Psoas muscle (tissue), 2 donors: ENCODE data around the gene ANKRD53.

GRCh38 chr2:68642890-68643379, 444 bp upstream of the PROKR1 start:
- PRO-cap, 2 experiments, result no peak in any of the 2 experiments

- PRO-cap, 2 experiments, result no peak in any of the 2 experiments
These were observed 64.7 kb downstream of the BMP10 start for GRCh38 chr2:68806323-68807034.

GRCh38 chr2:69083108-69083917, 70.3 kb downstream of the ANTXR1 start:
- PRO-cap, 2 experiments, result no peak in any of the 2 experiments

DNA sequence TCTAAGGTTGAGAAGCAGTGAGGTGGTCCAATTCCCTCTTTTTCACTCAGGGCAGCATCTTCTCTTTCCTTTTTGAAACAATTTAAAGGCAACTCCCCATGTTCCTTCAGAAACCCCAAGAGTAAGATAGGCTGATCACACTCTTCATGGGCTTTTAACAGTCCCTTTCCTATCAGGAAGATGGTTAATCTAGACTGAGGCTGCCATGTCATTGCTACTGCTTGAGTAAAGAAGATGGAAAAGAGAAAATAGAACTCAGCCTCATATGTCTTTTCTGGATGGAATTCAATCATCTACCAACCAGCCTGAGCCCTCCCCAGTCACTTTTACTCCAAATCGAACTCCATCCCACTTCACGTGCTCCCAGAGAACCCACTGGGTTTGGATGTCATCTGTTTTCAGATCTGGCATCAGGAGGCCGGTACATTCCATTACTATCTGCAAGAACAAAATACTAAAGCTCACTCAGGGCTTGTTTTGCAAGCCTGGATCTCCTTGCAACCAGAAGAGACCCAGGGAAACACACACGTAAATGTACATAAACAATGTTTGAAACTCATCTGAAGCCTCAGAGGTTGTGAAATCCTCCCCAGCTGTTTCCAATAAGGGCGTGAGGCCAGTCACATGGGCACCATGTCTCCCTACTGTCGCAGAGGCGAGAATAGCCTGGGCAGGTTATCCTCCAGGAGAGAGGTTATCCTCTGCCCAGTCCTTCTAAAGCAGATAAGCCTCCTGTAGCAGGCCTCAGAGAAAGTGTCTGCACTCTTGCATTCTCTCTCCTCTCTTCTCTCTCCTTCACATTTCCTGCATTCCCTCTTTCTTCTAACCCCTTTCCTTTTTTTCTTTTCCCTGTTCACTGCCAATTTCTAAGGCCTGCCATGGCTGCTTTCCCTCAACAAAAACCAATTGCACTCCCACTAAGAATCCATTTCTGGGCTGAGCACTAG, 187.0 kb downstream of the GFPT1 start:
- PRO-cap, 2 experiments, result no peak in any of the 2 experiments

DNA sequence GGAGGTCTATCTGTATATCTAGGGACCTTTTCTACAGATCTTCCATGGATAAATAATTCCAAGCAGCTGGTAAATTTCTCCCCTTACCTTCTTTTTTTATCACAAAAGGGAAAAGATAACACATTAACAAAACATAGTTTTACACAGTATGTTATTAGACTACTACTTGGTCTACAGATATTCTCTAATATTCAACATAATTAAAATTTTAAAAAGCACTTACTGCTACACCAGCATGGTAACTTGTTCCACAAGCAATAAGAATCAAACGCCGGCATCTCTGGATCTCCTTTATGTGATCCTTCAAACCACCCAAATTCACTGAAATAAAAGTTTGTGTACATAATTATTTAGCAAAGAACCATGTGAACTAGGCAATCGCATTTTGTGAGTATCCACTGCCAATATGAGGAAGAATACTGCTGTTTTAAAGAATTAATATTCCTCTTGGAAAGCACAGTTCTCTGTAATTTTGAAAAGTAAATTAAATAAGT, 45.1 kb downstream of the GFPT1 start:
- PRO-cap, 2 experiments, result no peak in any of the 2 experiments

- PRO-cap, 2 experiments, result no peak in any of the 2 experiments
These were observed 18.0 kb downstream of the NFU1 start for GRCh38 chr2:69419203-69419707.

GRCh38 chr2:69641073-69641560, 2.4 kb downstream of the AAK1 start:
- PRO-cap, 2 experiments, result no peak in any of the 2 experiments

DNA sequence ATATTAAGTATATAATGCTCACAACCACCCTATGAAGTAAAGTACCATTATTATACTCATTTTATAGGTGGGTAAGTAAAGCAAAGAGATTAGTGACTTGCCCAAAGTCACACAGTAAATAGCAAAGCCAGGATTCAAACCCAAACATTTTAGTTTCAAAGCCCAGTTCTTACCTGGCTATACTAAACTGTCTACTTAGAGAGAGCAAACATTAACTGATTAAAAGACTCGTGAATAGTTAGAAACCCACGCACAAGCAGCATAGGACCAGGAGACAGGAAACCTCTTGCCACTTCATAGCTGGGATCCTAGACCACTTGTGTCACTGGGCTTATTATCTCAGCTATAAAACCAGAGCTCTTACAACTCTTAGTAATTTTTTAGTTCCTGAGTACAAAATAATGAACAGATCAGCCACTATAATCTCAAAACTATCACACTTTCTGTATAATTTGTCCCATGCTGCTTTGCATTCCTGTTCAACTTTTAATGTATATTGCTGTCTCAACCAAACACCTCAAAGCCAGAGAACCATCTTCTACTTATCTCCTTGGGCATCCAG, 2.4 kb upstream of the AAK1 start:
- PRO-cap, 2 experiments, result no peak in any of the 2 experiments

DNA sequence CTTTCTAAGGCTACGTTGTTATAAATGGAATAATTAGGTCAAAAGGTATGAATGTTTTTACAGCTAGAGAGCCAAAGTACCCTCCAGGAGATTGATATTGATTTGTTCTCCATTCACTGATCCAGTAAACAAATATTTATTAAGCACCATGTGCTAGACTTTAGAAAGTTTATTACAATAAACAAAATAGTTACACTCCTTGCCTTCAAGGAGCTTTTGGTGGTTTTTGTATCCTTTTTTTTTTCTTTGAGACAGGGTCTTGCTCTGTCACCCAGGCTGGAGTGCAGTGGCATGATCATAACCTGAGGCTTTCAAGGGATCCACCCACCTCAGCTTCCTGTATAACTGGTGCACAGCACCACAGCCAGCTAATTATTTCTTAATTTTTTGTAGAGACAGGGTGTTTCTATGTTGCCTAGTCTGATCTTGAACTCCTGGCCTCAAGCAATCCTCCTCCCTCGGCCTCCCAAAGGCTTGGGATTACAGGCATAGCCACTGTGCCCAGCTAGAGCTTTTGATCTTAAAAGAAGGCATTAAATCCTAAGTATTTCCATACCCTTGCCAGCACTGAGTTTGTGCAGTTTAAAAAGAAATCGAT, 6.8 kb upstream of the AAK1 start:
- PRO-cap, 2 experiments, result no peak in any of the 2 experiments

- PRO-cap, 2 experiments, result no peak in any of the 2 experiments
These were observed 23.6 kb downstream of the ANXA4 start for GRCh38 chr2:69765525-69766022.

DNA sequence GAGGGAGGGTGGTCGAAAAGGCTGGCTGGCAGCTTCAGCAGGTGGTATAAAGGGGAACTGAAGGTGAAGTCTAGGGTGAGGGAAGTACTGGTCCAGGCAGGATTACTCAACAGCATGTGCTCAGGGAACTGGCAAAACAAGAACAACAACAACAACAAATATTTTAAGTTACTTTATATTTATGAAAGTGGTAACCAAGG, 40.7 kb upstream of the PCBP1 start:
- PRO-cap, 2 experiments, result no peak in any of the 2 experiments

DNA sequence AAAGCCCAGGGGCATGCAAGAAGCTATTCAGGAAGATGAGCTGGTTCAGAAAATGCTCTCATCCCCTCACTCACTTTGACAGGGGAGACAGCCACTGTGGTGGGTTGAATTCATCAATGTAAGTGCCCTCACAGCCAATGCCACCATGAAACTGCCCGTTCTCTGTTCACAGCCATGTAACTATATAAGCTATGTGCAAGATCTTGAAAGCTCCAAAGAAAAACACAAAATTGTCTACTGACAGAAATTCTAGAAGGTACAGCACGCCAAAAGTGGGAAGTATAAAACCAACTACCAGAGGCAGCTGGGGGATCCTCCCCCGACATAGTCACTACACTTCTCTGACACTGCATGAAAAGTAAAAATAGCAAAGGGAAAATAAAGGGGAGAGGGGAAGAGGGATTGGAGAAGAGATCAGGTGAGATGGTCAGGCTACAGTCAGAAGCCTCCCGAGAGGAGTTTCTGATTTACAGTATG, 39.9 kb upstream of the PCBP1 start:
- PRO-cap, 2 experiments, result no peak in any of the 2 experiments

GRCh38 chr2:70300797-70301737, 800 bp downstream of the FAM136A start:
- PRO-cap, 2 experiments, result peak in 2 of 2 experiments; most common plus-strand start chr2:70301404 (in 2)

- PRO-cap, 2 experiments, result no peak in any of the 2 experiments
These were observed 29.4 kb downstream of the TGFA start for GRCh38 chr2:70523965-70524823.

GRCh38 chr2:70871673-70872300, 28.6 kb upstream of the VAX2 start:
- PRO-cap, 2 experiments, result no peak in any of the 2 experiments

- PRO-cap, 2 experiments, result no peak in any of the 2 experiments
These were observed at the start of gene ANKRD53 for GRCh38 chr2:70978207-70979360. Gene ANKRD53, plus strand, starts transcription at chr2:70978630.

- PRO-cap, 2 experiments, result no peak in any of the 2 experiments
These were observed 6.4 kb upstream of the TEX261 start for GRCh38 chr2:71001062-71001478.

GRCh38 chr2:71001772-71002533, 7.3 kb upstream of the TEX261 start:
- PRO-cap, 2 experiments, result no peak in any of the 2 experiments

- PRO-cap, 2 experiments, result no peak in any of the 2 experiments
These were observed 2.0 kb downstream of the NAGK start for GRCh38 chr2:71070306-71071046.

- PRO-cap, 2 experiments, result no peak in any of the 2 experiments
These were observed 9.1 kb upstream of the PAIP2B start for GRCh38 chr2:71235831-71236480.